ReNcell CX (cell line): ENCODE measurements around a stretch of chr2.

DNA sequence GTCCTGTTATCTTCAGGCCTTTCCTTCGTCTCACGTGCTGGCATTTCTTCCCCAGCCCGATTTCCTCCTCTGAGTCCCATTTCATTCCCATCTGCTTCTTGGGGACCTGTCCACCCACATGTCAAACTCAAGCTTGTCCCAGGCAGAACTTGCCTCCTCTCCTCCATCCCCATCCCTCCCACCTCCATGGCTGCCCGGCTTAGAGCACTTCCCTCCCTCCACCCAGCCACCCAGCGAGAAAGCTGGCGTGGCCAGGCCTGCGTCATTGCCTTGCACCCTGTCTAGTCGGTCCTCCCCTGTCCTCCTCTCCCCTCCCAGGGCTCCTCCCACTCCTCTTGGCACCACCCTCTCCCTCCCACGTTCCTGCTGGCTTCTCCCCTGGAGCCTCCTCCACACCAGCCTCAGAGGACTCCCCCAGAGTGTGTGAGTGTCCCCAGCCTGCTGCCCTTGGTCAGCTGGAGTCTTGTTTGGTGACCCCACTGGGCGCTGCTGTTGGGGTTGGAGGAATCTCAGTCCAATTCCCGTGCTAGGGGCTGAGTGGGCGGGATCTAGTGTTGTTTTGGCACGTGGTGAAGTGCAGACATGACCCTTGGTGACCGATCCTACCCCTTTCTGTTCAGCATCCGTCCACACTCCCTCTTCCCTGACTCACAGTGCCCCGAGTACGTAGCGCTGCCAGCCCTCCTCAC lies 41.2 kb downstream of the ATP6V1C2 start:
- PRO-cap, result no peak

DNA sequence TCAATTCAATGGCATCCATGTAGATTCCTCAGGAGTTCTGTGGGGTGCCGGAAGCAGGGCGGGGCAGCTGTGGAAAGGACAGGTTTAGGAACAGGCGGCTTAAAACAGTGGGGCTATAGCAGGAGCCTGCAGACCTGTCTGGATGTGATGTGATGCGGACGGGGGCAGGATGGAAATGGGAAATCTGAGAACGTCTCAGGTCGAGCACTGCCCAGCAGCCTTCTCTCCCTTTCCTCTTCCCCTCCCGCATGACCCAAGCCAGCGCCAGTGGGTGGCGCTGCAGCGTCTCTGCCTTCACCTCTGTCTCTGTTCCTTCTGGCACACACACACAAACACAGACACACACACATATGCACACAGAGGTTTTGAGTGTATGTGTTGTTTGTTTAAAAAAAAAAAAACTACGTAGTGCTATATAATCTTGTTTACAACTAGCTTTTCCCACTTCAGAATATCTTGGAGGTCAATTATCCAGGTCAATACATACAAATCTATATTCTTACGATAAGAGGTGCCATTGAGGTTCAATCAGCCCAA lies 59.7 kb upstream of the C2orf50 start:
- PRO-cap, result no peak

- PRO-cap, result no peak
These were observed 46.6 kb downstream of the SLC66A3 start for GRCh38 chr2:11201831-11202332.

- PRO-cap, result no peak
These were observed 58.2 kb downstream of the SLC66A3 start for GRCh38 chr2:11213294-11214113.

- PRO-cap, result no peak
These were observed 63.5 kb downstream of the SLC66A3 start for GRCh38 chr2:11218658-11219255.

DNA sequence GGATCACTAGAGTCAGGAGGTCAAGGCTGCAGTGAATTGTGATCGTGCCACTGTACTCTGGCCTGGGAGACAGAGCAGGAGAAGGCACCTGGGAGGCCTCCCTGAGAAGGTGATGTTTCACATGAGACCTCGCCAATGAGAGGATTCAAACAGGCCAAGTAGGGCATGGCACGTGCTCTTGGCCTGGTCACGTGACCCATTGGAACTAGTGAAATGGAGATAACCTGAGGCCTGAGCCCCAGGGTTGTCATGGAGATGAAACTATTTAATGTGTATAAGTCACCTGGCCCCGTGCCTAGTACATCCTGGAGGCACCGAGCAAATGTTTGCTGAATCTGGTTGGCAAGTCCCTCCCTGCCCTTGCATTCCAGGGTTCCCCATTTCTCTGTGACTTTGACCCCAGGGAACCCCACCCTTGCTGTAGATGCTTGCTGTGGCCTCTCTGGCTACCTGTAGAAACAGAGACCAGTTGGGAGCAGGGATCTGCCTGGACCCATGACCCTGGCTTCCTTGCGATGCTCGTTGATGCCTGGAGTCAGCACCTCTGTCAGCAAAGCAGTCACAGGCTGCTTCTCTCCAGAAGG lies 26.2 kb upstream of the ROCK2 start:
- PRO-cap, result no peak

DNA sequence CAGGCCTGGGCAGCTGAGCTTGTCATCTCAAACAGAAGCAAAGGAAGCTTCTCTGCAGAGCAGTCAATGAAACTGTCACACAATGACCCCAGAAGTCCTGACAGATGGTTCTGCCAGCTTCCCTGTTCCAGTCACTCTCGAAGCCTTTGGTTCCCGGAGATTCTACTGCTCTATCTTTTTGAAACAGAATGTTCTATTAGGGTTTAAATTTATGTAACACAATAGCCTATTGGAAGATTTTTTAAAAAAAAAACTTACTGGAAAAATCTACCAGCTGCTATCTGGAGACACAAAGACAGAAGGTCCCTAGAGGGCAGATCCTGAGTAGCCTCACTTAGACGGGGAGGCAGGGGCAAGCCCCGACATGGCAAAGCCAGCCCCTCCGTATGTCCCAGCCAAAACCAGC lies 31.0 kb upstream of the ROCK2 start:
- PRO-cap, result no peak

DNA sequence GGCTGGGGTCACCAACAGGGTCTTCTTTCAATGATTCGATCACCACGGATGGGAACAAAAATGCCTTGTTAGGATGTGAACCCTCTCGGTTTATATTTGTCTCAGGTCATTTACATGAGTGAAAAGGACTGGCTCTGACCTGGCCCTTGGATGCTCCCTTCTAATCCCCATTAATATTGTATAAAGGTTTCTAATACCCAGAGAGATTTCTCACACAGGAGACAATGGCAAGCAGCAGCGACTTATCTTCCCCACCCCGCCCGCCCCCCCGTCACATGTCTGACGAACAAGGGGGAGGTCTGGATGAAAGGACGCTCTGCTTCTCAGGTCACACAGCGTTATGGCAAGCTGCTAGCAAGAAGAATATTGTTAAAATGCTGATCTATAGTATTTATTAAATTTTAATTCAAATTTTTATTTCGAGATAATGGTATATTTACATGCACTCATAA lies 30.3 kb upstream of the E2F6 start:
- PRO-cap, result no peak

DNA sequence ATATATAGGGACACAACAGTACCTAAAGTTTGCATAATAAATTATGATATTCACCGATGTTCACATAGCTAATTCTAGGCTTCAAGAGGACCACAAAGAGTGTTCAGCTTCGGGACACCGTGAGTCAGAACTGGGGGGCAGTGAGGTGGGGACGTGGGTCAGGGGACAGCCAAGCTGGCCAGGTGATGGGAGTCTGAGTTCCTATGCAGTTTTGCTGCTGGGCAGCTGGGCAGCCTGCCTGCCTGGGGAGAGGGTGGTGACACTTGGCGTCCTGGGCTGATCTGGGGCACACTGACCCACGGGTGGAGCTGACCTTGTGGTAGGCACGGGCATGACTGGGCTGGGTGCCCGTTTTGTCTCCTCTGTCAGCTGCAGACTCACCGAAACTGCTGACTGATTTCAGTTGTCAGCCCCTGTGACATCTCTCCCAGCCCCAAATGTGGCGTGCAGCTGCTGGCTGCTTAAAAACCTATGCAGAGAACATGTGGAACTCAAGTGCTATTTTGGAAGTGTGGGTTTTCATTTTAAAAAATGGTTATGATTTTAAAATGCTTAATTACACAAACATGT lies 32.6 kb upstream of the E2F6 start:
- PRO-cap, result no peak

GRCh38 chr2:11618294-11619017 lies 51.5 kb downstream of the NTSR2 start:
- PRO-cap, result no peak

DNA sequence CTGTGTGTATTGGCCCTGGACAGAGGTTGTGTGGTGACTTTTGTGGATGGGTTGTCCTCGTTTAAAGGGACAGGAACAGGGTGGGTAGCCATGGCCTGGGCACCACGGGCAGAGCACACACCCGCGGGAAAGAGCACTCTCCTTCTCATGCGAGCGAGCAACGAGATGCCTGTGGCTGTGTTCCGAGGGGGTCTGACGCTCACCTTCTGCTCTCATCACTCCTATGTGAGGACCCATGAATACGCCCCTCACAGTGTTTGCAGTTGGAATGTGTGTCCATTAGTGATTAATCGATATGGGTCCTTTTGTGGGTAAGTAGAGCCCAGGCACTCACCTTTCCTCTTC lies 16.5 kb upstream of the NTSR2 start:
- PRO-cap, result no peak

GRCh38 chr2:11765419-11765822 lies 19.0 kb downstream of the LPIN1 start:
- PRO-cap, result no peak

DNA sequence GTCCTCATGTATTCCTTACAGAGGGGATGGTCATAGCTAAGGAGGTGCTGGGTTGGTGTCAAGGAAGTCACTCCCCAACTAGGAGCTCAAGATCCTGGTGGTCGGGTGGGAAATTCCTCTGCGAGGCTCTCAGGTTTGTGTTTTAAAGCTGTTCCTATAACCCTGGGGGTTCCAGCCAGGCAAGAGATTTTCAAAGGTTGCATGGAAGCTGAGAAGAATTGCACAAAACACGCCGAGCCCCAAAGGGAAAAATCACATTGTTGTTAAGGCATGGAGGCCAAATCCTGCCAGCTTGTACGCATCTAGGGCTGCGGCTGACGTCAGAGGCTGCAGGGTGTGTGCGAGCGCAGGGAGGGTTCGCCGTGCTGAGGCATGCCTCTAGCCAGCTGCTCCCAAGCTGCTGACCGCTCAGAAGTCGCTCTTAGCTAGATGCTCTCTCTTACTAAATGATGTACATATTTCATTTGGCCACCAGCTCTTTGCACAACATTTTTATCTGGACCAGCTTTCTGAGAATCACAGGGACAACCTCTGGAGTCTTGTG lies 191.7 kb downstream of the LPIN1 start:
- PRO-cap, result no peak

GRCh38 chr2:12010733-12011150 lies 264.3 kb downstream of the LPIN1 start:
- PRO-cap, result no peak

DNA sequence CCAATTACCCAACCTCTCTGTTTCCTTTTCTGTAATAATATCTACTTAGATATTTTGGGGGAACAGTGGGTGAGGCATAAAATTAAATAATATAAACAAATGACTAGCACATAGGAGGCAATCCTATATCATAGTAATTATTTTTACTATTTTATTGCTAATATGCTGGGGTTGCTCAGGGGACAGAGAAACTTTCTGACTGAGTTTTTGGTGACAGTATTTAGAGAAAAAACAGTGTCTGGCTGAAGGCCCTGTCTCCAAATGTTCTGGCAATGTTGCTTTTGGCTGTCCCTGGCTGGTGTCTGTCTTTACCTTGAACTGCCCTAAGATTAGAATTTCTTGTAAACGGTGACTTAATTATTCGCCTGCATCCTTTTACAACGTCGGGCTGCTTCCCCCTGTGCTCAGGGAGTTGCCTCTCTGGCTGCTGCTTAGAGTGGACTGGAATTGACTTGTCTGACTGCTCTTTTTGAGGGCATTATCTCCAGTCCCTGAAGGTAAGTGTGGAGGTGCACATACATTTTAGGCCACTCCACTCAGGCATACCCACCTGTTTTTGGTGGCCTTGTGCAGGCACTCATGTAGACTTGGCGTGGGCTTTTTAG lies 230.6 kb upstream of the TRIB2 start:
- PRO-cap, result no peak

DNA sequence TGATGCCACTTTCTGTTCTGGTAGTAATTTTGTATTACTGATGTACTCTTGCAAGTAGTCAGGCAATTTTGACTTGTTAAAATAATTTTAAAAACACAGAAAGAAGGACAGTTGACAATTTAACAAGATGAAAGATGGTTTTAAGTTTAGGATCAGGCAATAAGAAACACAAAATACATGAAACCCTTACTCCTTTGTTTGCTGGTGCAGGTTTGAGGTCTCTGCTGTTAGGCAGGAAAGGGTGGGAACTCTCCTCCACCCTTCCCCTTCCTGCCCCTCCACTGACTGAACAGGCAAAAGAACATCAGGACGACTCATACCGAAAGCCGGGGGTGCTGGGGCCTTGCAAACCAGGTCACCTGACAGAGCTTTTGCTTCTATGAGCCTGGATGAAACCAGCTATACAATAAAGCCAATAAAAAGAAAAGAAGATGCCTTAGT lies 215.4 kb upstream of the TRIB2 start:
- PRO-cap, result no peak

DNA sequence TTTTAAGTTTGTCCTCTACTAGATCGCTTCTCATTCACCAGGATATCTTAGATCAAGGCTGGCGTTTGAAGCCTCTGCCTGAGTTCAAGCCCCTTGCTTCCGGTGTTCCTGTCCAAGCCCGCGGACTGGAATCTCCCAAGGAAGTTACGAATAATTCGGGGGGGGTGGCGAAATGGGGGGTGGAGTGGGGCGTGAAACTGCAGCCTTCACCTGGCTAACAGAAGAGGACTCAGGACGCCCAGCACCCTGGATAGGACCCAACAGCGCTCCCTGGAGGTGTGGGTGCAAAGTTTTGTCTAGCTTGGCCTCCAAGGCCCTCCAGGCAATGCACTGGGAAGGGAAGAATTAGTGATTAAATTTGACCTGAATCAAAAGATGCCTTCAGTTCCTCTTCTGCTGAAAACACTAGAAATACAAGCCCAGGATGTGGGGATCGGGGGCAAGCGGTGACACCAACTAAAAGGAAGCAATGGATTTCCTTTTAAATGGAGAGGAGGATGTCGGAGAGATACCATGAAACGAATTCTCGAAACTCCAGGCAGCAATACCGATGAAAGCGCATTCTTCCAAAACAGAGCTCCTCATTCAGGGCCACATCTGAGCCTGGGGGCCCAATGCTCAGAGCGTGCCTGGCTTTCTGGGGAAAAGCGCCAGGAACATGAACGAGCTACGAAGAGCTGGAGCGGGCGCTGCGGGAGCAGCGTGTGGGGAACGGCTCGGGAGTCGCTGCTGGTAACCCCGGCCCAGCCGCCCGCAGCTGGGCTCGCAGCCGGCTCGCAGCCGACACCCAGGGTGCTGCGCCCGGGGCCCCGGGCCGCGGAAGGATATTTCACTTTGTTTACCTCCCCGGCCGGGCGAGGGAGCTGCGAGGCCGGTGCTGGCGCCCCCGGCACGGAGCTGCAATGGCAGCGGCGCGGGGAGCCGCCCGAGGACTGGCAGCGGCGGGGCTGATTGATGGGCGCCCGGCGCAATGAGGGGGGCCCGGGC lies 591 bp upstream of the TRIB2 start:
- PRO-cap, result bidirectional peak, plus-strand start at position 39 of the sequence, minus-strand start outside the sequence; bidirectional peak, plus-strand start at position 676 of the sequence, minus-strand start at position 342 of the sequence; bidirectional peak, plus-strand start outside the sequence, minus-strand start at position 898 of the sequence

DNA sequence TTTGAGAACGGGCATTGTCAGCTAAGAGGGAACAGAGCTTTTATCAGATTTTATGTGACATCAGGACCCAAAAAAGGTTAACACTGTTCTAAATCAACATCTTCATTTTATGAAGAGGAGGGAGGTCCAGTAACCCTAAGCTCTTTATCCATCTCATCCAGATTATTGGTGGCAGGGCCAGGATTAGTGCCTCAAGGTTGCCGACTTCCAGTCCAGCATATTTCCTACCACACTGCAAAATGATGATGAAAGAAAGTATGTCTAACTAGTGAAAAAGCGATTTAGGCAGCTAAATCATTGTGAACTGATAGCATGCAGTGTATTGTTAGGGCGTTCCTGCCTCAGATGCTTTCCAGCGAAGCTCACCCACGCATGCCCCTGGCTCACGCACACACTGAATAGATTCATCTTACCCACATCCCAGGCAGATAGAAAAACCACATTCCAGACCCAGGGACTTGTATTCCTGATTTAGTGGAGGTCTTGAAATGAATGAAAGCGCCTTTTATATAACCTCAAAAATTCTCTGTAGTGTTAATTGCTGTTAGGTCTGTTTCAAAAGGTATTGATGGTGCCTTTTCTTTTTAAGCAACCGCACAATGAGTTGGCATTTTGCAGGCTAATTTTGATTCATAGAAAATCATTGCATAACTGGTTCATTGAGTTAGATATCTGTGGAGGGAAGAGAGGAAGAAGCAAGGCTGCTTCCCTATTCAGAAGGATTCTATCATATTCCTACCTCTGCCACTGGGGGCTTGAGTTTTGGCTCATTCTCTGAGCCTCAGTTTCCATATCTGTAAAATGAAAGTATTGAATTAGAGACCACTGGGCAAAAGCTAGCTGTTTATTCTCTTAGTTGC lies 5.4 kb downstream of the TRIB2 start:
- PRO-cap, result bidirectional peak, plus-strand start at position 673 of the sequence, minus-strand start at position 394 of the sequence

GRCh38 chr2:12764039-12764800 lies 47.5 kb downstream of the TRIB2 start:
- PRO-cap, result no peak

DNA sequence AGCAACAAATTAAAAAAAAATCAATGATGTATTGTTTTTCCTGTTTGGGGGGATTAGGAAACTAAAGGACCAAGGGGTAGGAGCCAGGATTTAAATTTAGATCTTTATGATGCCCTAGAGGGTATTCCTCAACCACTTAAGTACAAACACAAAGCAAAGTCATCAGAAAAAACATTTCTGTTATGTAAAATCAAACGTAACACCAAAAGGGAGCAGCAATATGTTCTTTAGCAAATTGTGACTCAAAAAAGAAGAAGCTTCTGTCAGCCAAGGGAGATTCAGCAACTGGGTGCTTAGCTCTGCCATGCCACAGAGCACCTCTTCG lies 212.5 kb downstream of the TRIB2 start:
- PRO-cap, result no peak